ENCODE measurements around a stretch of chr17.

GRCh38 chr17:78123828-78124451 lies 4.6 kb downstream of the TMC6 start:
- PRO-cap, result no peak
- RAMPAGE, long total RNA, 2 experiments, result no peak in any of the 2 experiments

GRCh38 chr17:78124452-78125111 lies 4.0 kb downstream of the TMC6 start:
- PRO-cap, result no peak
- RAMPAGE, long total RNA, 2 experiments, result no peak in any of the 2 experiments

DNA sequence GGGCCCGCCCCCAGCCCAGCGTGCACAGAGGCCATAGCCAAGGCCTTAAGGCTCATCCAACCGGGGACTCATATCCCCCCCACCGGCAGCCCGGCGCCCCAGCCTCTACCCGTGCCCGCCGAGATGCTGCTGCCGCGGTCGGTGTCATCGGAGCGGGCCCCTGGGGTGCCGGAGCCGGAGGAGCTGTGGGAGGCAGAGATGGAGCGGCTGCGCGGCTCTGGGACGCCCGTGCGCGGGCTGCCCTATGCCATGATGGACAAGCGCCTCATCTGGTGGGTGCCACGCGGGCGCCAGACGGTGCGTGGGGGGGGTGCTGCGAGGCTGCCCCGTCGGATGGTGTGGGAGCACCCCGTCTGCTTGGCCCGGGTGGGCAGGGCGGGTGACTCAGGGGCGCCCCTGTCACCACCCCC lies 900 bp downstream of the TMC8 start:
- PRO-cap, result no peak
- RAMPAGE, long total RNA, 2 experiments, result no peak in any of the 2 experiments

- PRO-cap, result unidirectional peak, minus-strand start at chr17:78132422
- RAMPAGE, long total RNA, 2 experiments, result no peak in any of the 2 experiments
Observed at GRCh38 chr17:78131876-78132713, 1.5 kb downstream of the TMC8 start.

GRCh38 chr17:78144099-78145101 lies 1.8 kb upstream of the C17orf99 start:
- PRO-cap, result no peak
- RAMPAGE, long total RNA, 2 experiments, result no peak in any of the 2 experiments

GRCh38 chr17:78172547-78173061 lies 4.2 kb downstream of the SYNGR2 start:
- PRO-cap, result bidirectional peak, plus-strand start at chr17:78172992, minus-strand start at chr17:78172876
- RAMPAGE, long total RNA, 2 experiments, result no peak in any of the 2 experiments

DNA sequence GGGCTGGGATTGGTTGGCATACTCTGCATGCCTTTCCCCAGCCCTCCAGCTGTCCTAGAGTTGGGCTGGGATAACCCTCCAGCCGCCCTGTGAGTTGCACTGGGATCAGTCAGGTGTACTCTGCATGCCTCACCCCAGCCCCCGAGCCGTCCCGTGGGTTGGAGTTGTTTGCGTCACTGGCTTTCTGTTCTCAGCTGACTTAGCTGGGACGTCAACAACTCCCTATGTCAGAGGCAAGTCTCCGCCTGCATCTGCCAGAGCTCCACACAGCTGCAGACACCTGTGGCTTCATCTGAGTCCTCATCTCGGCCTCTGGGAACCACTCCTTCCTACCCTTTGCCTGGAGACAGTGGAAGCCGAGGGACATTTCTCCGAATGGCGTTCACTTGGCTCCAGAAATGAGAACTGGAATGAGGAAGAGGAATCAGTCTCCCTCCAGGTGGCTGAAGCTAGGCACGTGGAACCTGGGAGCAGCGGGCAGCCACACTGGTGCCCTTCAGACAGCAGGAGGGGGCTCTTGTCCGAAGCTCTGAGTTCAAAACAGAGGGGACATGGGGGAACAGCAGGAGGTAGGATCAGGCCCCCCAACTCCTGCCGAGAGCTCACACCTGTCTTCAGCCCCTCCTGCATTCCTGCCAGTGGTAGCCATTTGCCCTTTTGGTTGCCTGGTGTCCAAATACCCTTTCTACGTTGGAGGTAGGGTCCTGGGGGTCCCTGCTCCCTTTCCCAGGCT lies 41.3 kb downstream of the TMEM235 start:
- PRO-cap, result no peak
- RAMPAGE, long total RNA, 2 experiments, result no peak in any of the 2 experiments

DNA sequence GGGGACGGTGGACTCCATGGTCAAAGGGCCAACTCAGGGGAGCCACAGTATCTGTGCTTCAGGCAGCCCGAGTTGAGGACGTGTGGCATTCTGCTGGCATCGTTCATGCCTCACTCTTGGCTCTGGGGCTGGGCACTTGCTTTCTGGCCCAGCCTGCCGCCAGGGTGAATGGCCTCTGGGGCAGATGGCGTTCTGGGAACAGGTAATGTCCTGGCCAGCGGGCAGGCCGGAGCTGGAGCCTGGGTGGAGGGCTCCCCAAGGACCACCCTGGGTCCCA lies 60.5 kb downstream of the TMEM235 start:
- PRO-cap, result no peak
- RAMPAGE, long total RNA, 2 experiments, result no peak in any of the 2 experiments

DNA sequence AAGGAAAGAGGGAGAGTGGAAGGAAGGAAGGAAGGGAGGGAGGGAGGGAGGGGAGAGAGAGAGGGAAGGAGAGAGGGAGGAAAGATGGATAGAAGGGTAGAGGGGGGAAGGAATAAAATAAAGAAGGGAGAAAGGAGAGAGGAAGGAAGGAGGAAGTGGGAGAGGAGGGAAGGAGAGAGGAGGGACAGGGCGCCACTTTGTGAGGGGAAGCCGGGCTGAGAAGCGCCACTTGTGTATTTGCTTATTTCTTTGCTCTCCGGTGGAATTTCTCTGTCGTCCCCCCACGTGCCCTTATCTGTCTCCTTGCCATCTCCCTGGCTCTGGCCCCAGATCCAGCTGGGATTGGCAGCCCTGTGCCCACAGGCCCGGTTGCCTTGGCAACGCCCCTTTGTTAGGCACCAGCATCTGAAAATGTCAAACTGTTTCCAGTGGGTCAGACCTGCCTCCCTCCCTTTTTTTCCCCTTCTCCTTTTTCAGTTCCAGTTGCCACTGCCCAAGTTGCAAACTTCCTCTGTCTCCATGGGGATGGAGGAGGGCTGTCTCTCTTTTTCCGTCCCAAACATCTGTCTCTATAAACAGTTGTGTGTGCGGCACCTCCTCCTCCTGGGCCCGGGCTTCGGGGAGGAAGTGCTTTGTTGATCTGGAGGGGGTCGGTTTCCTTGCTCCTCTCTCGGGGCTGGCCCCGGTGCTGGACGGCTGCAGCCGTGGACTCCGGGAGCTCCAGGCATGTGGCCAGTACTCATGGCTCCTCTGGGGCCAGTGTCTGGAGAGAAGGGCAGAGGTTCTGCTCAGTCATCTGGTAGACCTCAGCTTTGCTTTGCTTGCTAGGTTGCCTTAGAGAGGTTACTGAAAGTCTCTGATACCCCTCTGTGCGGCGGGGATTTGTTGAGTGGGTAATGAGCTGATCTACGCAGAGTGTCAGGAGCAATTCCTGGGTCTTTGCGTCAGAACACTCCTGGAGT lies 35.4 kb downstream of the SOCS3 start:
- PRO-cap, result bidirectional peak, plus-strand start at position 668 of the sequence, minus-strand start at position 454 of the sequence
- RAMPAGE, long total RNA, 2 experiments, result no peak in any of the 2 experiments

- PRO-cap, result no peak
- RAMPAGE, long total RNA, 2 experiments, result no peak in any of the 2 experiments
Observed at GRCh38 chr17:78338814-78339378, 21.0 kb downstream of the SOCS3 start.

DNA sequence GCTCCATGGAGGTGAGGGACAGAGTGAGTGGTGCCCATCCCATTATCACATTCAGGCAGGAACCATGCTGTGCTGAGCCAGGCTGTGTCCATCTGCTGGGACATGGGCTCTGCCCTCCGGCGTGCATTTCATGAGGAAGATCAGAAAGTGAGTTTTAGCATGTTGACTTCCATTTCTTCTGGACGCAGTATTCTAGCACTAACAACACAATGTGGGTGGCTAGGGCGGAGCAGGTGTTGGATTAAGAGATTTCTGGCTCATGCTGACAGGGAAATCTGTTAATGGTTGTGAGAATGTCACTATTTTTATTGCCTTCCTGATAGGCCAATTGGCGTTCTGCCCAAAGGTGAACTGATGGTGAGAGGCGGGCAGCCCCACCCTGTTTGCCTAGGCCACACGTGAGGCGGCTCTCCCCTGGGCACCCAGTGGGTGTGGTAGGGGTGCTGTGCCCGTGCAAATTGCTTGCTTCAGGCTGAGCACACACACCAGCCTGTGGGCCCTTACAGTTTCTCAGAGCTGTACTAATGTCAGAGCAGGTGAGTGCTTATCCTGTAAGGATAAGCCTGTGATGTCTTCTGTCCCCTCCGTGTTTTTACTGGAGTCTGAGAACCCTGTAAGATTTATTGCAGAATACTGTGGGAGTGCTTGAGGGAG lies 30.8 kb downstream of the PGS1 start:
- PRO-cap, result no peak
- RAMPAGE, long total RNA, 2 experiments, result no peak in any of the 2 experiments

GRCh38 chr17:78411134-78411931 lies 32.9 kb downstream of the PGS1 start:
- PRO-cap, result unidirectional peak, minus-strand start at chr17:78411435; bidirectional peak, plus-strand start at chr17:78411815, minus-strand start at chr17:78411655
- RAMPAGE, long total RNA, 2 experiments, result no peak in any of the 2 experiments

GRCh38 chr17:78425810-78426901 lies 47.7 kb downstream of the PGS1 start:
- PRO-cap, result no peak
- RAMPAGE, long total RNA, 2 experiments, result no peak in any of the 2 experiments

DNA sequence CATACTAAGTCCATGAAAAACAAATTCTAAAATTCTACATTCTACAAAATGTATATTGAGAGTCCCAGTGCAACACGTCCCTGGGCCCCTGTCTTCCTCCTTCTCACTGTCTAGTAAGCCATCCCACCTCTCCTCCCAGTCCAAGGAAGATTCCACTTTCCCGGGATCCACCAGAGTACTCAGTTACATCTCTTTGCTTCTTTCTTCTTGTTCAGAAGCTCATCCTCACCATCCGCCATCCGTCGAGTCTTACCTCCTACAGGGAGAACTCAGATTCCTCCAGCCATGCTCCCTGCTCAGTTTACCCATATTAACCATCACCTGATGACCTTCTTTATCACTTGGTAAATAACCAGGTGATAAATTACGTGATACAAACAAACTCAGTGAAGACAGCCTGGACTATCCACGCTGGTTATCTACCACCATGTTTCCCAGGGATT lies 57.1 kb downstream of the CYTH1 start:
- PRO-cap, result no peak
- RAMPAGE, long total RNA, 2 experiments, result no peak in any of the 2 experiments

DNA sequence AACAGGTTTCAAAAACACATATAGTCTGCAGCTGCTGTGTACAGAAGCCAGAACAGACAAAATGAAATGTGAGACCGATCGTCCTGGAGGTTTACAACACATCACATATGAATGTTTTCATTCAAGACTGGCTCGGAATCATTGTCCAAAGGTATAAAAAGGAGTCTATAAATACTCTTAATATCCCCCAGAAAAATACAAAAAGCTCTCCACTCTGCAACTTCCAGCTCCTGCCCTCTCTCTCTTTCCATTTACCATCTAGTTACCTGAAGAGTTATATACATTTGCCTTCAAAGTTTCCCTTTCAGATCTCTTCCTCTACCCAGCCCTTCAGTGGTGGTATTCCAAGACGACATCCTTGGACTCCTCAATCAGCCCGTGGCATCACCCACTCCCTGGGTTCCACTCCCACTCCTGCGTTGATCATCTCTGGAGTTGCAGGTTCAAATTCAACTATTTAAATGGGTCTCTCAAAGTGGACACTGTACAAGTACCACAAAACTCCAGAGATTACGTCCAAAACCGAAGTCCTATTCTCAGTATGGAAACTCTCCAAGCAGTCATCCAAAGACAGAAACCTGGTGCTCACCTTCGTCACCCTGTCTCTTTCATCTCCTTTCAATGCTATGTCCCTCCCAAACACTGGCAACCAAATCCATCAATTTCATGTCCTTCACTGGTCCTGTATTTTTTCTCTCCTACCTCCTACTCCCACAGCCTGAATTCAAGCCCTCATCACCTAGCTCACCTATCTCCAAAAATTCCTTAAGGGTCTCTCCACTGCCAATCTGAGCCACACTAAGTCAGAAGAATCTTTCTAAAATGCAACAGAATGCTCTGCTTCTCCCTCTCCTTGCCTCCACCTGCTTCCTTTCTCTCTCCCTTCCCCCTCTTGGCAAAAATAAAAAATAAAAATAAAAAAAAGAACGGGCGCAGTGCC lies 13.9 kb downstream of the CYTH1 start:
- PRO-cap, result no peak
- RAMPAGE, long total RNA, 2 experiments, result no peak in any of the 2 experiments

DNA sequence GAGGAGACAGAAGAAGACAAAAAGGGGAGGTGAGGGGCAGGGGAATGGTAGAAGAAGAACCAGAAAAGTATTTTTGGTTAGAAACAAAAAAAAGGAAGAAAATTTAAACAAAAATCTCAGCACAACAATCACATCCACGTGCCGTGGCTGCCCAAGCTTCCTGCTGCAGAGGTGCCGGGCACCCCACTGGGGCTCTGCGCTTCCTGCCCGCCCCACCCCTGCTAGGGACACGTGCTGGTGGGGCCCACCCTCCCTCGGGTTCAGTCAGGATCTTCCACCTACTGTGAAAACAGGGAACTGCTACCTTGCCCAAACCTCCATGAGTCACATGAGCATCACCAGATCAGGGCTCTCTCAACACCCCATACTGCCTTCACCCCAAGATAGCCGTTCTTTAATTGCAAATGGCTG lies 24.3 kb upstream of the CYTH1 start:
- PRO-cap, result no peak
- RAMPAGE, long total RNA, 2 experiments, result no peak in any of the 2 experiments

DNA sequence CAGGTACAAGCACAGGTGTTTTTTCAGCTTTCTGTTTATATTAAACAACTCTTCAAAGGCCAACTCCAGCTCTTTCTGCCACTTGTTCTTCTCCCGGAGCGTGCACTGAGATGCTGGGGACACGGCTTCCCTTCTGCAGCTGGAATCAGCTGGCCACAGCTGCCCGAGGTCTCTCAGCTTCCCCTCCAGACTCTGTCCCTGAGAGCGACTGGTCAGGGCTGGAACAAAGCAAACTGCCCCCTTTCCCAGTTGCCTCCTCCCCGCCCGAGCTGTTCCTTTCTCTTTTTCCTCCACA lies 11.6 kb downstream of the CEP295NL start:
- PRO-cap, result no peak
- RAMPAGE, long total RNA, 2 experiments, result no peak in any of the 2 experiments

DNA sequence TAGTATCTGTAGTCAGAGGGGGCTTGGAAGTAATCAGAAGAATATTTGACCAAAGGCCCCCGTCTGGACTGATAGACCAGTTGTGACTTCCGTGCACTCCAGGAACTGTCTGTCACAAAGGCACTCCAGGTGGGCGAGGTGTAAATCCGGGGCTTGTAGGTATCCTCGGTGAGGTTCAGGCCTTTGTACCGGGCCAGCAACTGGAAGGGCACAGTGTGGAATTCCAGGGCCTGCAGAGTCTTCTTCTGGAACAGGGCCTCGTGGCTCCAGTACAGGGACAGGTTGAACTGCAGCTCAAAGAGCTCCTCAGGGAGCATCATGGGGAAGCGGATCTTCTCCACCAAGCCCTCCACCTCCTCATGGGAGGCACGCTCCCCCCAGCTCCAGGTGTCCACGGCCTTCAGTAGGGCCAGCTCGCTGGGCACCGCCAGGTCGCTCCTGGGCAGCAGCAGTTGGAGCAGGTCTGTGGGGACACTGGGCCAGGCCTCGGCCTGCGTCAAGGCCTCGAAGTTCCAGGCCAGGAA lies 7.7 kb downstream of the LGALS3BP start:
- PRO-cap, result no peak
- RAMPAGE, long total RNA, 2 experiments, result no peak in any of the 2 experiments

DNA sequence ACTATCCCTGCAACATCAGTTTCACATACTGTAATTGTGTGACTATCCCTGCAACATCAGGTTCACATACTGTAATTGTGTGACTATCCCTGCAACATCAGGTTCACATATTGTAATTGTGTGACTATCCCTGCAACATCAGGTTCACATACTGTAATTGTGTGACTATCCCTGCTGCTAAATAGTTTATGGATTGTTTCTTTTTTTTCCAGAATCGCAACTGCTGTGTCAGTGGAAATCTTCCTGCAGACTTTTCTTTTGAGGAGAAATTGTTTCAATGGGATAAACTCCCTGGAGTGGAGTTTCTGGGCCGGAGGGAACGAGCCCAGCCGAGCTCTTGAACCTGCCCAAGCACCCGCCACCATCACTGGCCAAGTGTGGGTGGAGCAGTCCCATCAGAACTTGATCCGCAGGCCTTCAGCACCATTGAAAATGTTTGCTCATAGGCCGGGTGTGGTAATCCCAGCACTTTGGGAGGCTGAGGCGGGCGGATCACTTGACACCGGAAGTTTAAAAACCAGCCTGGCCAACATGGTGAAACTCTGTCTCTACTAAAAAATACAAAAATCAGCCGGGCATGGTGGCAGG lies 4.6 kb downstream of the LGALS3BP start:
- PRO-cap, result no peak
- RAMPAGE, long total RNA, 2 experiments, result no peak in any of the 2 experiments

DNA sequence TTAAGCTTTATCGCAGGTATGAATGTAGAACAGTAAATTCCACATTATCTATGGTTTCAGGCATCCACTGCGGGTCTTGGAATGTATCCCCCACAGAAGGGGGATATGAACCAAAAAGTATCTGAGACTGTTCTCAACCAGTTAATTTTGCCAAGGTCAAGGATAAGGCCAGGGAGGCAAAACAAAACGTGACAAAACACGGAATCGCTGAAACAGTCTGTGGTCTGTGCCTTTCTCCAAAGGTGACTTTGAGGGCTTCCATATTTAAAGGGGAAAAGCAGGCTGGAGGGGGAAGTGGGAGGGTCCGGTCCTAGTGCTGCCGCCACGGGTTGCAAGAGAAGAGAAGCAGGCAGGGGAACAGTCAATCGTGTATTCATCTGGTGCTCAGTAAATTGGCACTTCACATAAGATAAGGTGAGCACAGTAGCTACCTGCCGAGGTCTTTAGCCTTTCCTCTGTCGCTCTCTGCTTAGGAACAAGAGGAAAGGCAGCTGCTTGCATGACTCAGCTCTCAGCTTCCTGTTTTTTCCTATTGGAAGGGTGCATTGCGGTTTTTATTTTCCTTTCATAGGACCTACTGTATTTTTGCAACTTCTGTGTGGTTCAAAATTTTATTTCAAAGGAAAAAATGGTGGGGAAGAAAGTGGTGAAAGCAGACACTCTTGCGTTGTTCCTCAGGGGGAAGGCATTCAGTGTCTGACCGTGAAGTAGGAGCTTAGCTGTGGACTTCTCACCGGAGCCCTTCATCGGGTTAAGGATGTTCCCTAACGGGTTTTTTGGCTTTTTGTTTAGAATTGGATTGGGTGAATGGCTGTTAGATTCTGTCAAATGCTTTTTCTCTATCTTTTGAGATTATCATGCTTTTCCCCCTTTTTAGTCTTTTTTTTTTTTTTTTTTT lies 7.0 kb upstream of the LGALS3BP start:
- PRO-cap, result unidirectional peak, minus-strand start at position 471 of the sequence
- RAMPAGE, long total RNA, 2 experiments, result start-site peak on the plus strand in 1 of 2 experiments, centred at position 320 of the sequence, 42 reads per replicate

All from right atrium auricular region (tissue), 2 donors.